Lower leg skin (tissue), 2 donors: ENCODE measurements around a stretch of chr4.

- PRO-cap: no peak
- RAMPAGE, long total RNA, 2 experiments: no peak in any of the 2 experiments
Measured at GRCh38 chr4:182179047-182179506, 64.1 kb upstream of the TENM3 start.

GRCh38 chr4:182387443-182387642, 144.1 kb downstream of the TENM3 start:
- PRO-cap: no peak
- RAMPAGE, long total RNA, 2 experiments: no peak in any of the 2 experiments

DNA sequence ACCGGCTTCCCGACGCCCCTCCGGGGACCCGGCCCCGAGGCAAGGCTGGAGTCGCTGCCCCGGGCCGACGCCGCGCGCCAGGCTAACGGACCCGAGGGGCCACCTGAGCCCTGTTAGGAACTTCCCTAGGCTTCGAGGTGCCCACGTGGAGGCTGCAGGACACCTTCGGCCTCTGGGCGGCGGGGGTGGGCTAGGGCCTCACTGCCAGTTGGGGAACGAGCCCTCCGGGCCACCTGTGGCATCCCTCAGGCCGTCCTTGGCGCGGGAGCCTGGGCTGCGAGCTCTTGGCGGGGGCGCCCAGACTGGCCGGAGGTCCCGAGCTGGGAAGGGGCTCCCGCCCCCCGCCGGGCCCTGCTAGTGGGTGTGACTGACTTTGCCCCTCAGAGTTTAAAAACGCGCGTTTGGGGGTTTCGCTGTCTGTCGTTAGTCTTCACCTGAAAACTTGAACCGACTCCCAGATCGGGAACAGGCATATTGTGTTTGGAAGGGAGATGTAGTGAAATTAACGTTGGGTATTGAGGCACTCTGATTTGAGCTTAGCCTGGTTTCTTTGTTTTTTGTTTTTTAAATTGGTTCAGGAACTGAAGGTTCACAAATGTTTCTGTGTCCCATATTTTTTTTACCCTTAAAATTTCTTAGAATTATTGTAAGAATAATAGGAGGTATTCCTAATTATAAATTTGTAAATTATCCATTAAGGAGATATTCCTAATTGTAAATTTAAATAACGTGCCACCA, 916 bp downstream of the WWC2 start:
- PRO-cap: no peak
- RAMPAGE, long total RNA, 2 experiments: no peak in any of the 2 experiments

DNA sequence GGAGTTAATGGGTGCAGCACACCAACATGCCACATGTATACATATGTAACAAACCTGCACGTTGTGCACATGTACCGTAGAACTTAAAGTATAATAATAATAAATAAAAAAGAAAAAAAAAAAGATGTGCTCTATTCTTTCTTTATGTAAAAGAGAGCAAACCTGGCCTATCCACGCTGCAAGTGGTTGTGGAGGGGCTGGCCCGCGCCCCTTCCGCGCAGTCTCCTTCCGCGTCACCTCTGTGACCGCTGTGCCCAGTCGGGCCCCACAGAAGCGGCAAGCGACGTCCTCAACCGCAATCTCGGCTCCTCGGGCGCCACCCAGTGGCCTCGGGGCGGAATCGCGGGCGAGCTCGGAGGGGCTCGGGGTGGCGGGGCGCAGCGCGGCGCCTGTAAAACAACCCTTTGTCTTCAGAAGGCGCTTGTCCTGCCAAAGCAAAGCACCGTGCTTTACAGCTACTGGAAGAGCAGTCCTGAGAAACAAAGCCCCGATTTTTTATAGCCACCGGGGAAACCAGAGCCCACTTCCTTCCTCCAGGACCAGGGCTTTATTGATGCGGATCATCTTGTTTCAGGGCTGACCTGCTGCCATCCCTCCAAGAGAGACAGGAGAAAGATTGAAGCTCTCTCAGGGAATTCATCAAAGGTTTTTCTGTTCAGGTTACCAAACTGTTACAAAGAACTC, 37.4 kb upstream of the CDKN2AIP start:
- PRO-cap: no peak
- RAMPAGE, long total RNA, 2 experiments: no peak in any of the 2 experiments

DNA sequence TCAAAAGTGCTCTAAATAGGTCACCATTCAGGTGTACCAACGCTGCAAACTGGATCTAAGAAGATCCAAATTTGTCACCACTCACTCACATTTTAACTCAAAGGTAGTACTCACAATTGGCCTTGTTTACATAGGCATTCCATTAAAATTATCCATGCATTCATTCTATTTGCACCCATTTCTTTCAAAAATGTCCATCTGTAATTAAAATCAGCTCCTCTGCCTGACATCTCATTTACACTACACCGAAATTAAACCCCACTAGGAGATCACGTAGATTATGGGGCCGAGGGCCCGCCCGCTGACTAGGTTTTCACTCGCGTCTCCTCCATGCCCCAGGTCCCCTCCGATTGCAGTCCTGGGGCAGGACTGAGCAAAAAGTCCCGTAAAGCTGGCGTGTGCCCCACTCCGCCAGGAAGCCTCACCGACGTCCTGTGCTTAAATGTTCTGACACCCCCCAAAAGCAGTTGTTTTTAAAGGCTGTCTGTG, 1.3 kb upstream of the ING2 start:
- PRO-cap: no peak
- RAMPAGE, long total RNA, 2 experiments: no peak in any of the 2 experiments

DNA sequence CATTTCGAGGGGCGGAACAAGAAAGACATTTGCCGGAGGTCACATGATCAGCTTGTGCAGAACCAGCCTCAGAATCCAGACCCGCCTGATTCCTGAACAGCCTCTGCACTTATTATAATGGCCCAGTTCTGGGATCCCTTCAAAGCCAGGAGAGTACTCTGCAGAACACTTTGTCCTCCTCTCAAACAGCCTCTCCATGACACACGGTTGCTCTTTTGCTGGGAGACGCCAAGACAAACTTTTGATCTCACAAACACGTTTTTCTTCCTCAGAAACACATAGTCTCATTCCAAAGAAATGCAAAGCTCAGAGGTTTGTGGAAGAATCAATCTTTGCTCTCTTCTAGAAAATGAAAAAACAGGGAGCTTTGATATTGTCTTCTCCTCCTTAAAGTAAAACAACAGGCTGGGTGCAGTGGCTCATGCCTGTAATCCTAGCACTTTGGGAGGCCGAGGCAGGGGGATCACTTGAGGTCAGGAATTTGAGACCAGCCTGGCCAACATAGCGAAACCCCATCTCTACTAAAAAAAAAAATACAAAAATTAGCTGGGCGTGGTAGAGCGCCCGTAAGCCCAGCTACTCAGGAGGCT, 48.2 kb downstream of the RWDD4 start:
- PRO-cap: no peak
- RAMPAGE, long total RNA, 2 experiments: no peak in any of the 2 experiments

- PRO-cap: no peak
- RAMPAGE, long total RNA, 2 experiments: no peak in any of the 2 experiments
Measured at GRCh38 chr4:183618388-183619002, 40.5 kb downstream of the RWDD4 start.

DNA sequence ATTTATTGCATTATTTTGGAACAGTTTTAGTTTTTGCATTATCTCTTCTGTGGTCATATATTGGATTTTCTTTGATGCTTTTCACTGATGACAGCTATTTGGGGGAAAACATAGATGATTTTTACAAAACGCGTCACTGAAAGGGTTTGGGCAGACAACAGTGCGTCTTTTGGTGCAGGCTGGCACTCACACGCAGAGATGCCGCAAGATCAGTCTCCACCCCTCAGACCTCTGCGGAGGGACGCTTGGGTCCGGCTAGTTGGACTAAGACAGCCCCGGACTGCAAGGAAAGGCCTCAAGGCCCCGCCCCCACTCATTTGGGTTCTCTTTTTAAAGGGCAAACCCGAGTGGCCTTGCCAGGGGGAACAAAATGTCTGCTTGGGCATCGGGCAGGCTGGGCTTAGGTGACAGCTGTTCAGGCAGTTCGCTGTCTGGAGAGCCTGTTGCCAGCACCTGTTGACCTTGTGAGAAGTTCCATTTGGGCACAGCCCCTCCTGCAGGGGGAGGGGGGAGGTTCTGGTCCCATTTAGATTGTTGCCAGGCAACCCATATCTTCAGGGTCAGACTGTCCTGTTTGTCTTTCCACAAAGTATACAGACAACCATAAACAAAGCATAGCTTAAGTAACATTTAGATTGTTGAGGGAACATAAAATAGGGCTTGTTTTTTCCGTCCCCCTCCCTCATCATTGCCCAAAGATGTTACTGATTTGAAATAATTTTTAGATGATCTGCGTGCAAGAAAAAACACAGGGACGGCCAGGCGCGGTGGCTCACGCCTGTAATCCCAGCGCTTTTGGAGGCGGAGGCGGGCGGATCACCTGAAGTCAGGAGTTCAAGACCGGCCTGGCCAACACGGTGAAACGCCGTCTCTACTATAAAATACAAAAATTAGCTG, 39.6 kb downstream of the RWDD4 start:
- PRO-cap: no peak
- RAMPAGE, long total RNA, 2 experiments: no peak in any of the 2 experiments

- PRO-cap: no peak
- RAMPAGE, long total RNA, 2 experiments: start-site peak on the plus strand in 1 of 2 experiments, at chr4:183853403-183853436 at its widest, 15 reads per replicate
Measured at GRCh38 chr4:183853283-183853548, 51.9 kb upstream of the STOX2 start.

GRCh38 chr4:184398761-184399501, 75.4 kb downstream of the IRF2 start:
- PRO-cap: no peak
- RAMPAGE, long total RNA, 2 experiments: no peak in any of the 2 experiments

DNA sequence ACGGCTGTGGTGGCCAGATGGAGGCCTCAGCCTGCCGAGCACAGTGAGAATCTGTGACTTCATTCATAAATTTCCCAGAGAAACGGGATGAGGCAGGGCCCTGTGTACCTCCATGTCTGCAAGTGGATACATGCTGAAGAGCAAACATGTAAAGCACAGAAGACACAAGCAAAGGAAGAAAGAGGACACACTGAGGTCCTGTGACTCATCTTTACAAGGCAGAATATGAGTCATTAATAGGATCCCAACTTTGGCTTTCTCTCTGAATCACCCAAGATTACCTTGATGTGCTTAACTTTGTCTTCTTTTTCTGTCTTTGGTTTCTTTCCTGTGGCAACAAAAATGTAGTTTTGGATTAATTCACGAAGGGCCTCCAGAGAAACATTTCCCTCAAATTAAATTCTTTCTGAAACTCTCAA, 56.5 kb downstream of the IRF2 start:
- PRO-cap: no peak
- RAMPAGE, long total RNA, 2 experiments: no peak in any of the 2 experiments

GRCh38 chr4:184444817-184445392, 29.4 kb downstream of the IRF2 start:
- PRO-cap: no peak
- RAMPAGE, long total RNA, 2 experiments: no peak in any of the 2 experiments

GRCh38 chr4:184457552-184457913, 16.8 kb downstream of the IRF2 start:
- PRO-cap: no peak
- RAMPAGE, long total RNA, 2 experiments: no peak in any of the 2 experiments

GRCh38 chr4:184457933-184458748, 16.2 kb downstream of the IRF2 start:
- PRO-cap: no peak
- RAMPAGE, long total RNA, 2 experiments: no peak in any of the 2 experiments

DNA sequence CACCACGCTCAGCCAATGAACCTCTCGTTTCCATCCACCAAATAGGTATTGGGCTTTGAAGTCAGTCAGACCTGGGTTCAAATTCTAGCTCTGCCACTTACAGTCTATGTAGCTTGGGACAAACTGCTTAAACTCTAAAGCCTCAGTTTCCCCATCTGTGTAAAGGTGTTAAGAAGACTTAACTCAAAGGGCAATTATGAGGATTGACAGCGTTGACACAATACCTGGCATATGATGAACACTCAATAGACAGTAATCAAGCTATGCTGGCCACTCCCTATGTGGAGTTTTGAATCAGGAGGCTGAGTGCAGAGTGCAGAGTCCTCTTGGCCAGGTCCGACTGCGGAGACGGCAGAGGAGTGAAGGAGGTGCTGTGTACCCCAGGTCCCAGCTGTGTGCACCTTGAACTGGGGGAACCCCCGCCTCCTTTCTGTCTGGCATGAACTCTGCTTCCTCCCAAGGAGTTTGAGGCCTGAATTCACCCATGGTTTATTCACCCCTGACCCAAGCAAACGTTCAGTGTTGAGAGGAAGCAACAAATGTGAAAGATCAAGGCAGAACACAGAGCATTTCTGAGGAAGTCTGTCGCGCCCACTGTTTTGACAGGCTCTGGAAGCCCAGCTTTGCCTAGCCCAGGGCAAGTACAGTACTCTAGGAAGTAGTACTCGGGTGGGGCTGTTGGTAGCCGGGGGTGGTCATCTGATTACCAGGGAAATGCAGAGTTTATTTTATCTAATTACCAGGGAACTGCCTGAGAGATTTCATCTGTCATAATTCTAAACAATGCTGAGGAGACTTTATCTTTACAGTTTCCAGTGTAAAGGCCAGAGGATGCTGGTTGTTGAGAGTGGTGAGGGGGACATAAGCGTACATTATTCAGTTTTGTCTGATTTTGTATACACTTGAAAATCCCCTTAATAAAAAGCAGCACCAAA, 72.9 kb upstream of the IRF2 start:
- PRO-cap: no peak
- RAMPAGE, long total RNA, 2 experiments: no peak in any of the 2 experiments

DNA sequence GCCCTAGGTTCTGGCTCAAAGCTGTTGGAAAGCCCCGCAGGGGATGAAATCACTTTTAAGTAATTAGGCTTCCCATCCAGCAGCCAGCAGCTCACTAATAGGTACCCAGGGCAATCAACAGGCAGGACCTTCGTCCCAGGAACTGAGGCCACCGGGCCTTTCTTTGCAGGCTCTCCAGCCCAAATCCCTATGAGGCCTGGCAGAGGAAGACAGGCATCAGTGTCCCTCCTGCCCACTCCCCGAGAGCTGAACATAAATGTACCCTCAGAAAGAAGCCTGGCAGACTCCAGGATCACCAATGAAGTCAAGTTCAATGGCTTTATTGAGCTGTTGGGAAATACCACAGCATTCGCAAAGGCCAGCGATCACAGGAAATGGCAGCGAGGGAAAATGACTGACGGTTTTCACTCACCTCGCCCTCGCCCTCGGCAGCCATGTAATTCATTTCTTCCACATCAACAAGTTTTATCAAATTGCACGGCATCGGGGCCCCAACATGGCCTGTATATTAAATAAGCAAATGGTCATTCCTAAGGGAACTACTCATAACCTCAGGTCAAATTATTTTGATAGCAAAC, 28.9 kb upstream of the CENPU start:
- PRO-cap: no peak
- RAMPAGE, long total RNA, 2 experiments: no peak in any of the 2 experiments

DNA sequence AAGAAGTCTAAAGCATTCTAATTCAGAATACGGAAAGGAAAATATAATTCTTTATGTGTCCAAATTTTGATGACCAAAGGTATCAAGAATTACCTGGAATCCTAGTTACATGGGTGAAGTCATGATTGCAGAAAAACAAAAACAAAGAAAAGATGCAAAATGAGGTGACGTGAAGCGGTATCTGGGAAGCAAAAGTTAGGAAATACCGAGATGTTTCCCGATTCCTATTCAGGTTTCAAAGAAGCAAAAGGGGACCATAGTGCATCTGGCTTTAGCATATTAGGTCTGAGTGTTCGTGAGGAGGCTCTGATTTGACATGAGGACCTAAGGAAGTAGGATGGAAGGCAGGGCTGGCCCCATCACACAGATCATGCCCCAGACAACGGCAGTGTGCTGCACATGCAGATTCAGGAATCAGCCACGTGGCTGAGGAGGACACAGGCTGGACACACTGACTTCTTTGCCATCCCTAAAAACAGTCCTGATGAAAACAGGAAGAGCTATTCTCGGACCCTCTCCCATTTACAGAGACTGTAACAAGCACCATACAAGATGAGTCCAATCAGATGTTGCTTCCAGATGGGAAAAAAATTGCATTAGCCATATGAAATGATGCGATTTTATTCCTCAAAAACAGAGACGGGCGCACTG, 41.3 kb downstream of the ACSL1 start:
- PRO-cap: no peak
- RAMPAGE, long total RNA, 2 experiments: no peak in any of the 2 experiments

GRCh38 chr4:184805995-184806677, 19.6 kb downstream of the ACSL1 start:
- PRO-cap: no peak
- RAMPAGE, long total RNA, 2 experiments: no peak in any of the 2 experiments

DNA sequence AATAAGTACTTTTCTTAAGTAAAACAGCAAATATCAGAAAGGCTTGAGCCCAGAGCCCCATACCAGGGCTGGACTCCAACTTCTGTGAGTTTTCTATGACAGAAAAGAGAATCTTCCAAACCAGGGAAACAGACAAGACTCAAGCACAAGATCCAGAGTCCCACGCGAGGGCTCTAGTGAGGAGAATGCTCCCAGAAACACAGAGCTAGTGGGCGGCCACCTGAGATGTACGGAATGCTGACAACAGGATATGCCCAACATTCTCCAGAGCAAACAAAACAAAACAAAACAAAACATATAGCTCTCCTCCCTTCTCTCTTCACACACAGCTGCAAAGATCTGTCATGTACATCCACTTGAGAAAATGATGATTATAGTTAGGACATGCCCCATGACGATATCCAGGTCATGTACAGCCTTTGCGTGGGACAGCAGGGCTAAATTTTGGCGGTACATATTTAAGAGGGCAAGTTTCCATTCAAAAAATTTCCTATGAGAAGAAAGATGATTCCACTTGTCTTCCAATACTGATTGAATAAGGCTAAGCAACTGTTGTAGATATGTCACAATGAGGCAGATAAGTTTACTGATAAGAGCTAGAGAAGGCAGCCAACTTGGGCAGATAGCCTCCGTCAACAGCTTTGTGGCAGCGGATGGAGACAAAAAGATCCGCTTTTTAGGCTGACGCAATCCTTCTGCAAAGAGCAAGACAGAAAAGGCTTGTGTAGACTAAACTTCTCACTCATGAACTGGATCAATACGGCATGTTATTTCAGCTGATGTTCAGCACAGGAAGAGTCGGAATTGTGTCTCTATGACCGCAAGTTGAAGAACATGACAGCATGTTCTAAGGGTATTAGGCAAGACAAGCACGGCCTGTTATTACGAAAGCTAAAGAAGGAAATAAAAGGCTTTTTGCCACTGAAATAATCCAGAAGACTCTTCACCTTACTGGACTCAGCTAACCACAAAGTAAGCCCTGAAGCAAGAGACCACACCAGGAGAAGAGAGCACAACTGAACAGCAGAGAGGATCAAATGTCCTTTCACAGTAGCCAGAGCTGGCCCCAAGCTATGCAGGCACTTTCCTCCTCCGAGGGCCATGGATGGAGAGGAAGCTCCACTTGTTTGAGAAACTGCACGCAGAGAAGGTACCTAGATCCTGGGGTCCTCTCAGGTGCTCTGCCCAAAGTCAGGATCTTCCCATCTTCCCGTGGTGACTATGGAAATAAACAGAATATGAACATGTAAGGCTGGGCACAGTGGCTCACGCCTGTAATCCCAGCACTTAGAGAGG, 12.6 kb downstream of the ACSL1 start:
- PRO-cap: bidirectional peak, plus-strand start at position 934 of the sequence, minus-strand start at position 751 of the sequence
- RAMPAGE, long total RNA, 2 experiments: no peak in any of the 2 experiments

DNA sequence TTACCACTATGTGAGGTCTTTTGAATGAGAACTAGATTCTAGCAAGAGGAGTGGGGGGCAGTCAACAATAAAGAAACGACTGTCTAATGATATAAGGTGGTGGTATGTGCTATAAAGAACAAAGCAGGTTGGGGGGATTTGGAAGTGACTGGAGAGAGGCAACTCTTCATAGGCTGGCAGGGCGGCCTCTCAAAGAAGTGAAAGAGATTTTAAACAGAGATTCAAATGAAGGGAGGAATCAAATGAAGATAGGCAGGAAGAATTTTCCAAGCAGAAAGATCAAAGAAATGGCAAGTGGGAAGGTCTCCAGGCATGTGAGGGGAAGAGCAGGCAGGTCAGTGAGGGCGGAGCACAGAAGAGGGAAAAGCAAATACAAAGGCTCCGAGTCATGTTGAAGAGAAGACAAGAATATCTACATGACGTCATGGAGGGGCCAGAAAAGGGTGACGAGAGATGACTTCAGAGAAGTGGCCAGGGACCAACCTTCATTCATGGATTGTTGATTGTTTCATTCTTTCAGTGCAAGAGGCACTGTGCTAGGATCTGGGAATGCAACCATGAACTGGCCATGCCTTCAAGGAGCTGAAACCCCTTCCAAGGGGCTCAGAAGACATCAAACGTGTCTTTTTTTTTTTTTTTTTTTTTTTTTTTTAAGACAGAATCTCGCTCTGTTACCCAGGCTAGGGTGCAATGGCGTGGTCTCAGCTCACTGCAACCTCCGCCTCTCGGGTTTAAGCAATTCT, 13.0 kb upstream of the ACSL1 start:
- PRO-cap: no peak
- RAMPAGE, long total RNA, 2 experiments: no peak in any of the 2 experiments